Urinary bladder (tissue), 3 donors: ENCODE measurements around the gene ZNF764.

DNA sequence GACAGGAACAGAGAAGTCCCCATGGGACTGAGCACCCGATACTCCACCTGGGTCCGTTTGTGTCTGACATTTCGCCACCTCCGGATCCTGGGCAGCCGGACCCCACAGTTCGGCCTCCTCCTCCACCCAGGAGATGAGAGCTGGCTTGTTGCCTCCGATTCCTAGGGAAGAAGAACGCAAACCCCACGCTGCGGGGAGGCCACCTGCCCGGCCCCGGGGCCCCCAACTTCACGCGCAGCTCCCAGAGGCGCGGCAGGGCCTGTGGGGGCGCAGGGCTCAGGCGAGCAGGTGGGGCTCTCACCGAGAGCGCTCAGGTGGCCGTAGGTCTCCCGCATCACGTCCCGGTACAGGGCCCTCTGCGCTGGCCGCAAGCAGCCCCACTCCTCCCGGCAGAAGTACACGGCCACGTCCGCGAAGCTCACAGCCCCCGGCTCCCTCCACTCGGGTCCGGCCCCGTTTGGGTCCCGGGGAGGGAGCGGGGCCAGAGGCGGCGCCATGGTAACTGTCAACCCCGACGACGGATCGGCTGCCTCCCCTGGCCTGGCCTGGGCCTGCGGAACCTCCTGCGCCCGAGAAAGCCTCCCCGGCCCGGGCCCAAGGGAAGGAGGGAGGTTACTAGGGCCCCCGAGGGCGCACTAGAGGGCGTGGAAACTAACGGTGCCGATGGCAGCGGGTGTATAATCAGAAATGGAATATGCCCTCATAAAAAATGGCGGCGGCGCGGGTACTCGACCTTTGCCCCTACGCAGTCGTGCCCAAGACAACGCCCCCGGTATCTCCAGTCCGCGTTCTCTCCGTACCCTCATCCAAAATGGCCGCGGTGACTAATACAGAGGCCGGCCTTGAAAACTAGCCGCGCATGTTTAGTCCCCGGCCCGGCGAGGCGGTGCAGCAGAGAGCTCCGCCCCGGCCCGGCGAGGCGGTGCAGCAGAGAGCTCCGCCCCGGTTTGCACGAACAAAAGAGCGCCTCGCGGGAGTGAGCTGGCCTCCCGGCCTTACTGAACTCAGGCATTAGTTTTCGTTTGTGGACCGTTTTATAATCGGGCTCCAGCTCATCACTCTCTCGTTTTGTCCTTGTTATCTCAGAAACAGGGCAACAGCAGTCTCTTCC is at the start of gene ZNF764:
Gene ZNF764, minus strand, starts transcription at position 689 of the 1,111 bp plus-strand sequence.
- PRO-cap: bidirectional peak, plus-strand start at position 958 of the sequence, minus-strand start at position 817 of the sequence
- RAMPAGE, long total RNA: no peak

DNA sequence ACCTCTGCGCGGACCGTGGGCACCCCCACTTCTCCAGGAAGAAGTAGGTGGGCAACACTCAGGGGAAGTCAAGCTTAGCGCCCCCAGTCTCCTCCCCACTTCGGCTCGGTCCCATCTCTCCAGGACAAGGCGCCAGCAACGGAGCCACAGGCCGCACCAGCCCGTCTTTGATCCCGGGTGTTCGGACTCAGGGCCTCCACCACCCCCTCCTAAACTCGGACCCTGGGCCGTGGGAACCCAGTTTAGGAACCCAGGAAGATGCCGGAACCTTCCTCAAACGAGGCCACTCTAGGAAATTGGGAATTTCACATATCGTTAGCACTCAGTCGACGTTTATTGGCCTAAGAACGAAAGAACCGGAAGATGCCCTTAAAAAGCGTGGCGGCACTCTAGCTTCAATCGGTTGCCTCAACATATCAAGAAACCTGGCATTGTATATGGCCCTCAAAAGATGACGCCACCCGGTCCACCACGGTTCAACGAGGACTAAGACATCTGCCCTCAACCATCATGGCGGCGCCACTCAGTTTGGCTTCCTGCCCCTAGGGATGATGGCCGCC is 606 bp upstream of the PRR14 start:
- PRO-cap: bidirectional peak, plus-strand start outside the sequence, minus-strand start at position 410 of the sequence
- RAMPAGE, long total RNA: no peak

GRCh38 chr16:30657052-30658244 is 783 bp upstream of the FBRS start:
- PRO-cap: bidirectional peak, plus-strand start at chr16:30658406, minus-strand start at chr16:30658061
- RAMPAGE, long total RNA: no peak

- PRO-cap: no peak
- RAMPAGE, long total RNA: no peak
Measured at GRCh38 chr16:30659595-30660533, 1.6 kb downstream of the FBRS start.

DNA sequence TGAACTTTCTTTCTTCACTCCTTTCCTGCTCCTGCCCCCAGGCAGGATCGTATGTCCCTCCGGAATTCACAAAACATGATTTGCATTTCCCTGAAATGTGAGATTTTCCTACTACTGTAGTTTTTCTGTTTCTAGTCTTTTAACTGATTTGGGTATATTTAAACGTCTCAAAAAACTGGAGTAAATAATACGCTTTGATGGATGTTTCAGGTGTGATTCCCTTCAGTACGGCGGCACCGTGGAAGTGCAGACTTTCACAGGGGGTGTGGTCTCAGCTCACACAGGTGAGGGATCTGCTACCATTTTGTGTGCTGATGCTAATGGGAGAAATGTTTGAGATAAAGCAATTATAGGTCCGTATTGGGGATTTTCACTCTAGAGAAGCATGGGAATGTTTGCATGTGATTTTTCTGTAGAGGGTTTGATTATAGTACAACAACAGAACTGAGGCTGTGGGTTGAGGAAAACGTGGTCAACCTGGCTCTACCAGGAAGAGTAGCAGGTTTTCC is 781 bp downstream of the SRCAP start:
- PRO-cap: no peak
- RAMPAGE, long total RNA: no peak

GRCh38 chr16:30737385-30738120 is 2.9 kb upstream of the TMEM265 start:
- PRO-cap: no peak
- RAMPAGE, long total RNA: no peak

DNA sequence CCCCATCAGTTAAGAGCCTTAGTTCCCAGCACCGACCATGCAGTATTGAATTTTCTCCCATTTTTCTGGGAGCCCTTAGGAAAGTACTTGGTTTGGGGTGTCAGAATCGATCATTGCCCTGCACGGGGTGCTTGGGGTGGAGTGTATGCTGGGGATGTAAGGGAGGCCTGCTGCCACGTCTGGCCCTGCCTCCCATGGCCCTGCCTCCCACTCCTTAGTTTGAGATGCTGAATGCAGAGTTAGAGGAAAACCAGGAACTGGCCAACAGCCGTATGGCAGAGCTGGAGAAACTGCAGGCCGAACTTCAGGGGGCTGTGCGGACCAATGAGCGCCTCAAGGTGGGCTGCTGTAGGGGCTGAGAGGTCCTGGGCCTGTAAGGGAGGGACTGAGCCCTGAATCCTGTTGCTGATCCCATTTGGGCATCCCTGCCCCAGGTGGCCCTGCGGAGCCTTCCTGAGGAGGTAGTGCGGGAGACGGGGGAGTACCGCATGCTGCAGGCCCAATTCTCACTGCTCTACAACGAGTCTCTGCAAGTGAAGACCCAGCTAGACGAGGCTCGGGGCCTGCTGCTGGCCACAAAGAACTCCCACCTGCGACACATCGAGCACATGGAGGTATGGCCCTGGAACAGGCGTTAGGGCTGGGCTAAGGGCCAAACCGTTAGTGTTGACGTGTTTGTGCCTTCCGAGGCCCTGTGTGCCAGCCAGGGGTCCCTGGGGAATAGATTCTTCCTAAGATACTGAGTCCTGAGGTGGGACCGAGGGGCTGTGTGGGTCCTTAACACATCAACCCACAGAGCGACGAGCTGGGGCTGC is 4.0 kb downstream of the RNF40 start:
- PRO-cap: no peak
- RAMPAGE, long total RNA: no peak

DNA sequence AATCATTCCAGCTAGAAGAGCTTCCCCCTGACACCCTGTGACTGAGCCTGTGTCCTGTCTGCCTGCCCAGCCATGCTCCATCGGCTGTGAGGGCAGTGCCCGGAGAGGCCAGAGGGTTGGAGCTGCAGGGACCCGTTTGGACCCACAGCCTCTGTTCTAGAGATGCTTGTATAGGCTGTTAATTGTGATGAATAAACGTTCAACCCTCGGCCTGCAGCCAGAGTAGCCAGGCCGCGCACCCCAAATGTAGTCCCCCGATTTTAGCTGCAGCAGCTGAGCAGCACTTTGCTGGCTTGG is 12.1 kb downstream of the ZNF629 start:
- PRO-cap: no peak
- RAMPAGE, long total RNA: no peak

DNA sequence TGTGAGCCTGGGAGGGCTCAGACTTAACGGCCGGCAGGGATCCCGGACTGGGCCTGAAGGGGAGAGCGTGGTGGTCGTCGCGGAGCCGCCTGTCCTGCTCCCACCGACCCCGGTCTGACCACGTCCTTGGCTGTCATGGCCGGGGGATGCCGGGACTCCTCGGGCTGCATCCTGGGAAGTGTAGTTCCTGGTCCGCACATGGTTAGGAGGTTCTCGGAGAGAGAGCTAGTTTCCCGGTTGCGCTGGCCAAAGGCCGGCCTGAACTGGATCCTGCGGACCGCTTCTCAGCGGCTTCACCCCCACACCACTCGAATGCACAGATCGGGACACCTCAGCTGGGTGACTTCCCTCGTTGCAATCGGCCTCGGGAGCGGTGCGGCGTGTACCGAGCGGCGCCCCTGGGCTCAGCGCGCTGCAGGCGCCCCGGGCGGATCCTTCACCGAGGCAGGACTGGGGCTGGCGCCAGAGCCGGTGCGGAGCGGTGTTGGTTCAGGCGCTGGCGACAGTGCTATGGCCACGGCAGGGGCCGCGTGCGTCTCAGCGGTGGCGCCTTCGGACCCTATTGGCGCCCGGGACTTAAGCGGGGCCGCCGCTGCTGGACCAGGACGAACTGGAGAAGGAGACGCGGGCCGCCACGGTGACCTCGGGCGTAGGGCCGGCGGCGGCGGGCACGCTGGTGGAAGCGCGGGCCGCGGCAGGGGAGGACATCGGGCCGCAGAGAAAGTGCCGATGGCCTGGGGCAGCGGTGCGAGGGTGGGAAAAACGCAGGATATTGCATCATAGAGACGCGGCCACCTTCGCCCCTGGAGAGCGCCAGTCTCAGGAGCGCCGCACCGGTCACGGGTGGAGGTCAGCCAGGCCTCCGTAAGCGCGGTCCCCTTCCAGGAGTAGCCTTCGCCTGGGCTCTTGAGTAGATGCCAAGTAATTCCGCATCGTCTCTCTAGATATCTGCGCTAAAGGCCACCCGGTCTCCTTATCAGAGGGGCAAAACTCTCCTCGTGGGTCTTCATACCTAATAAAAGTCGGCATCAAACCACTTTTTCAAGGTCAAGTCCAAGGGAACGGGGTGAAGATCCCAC is 11.4 kb downstream of the ZNF629 start:
- PRO-cap: bidirectional peak, plus-strand start at position 311 of the sequence, minus-strand start at position 116 of the sequence; bidirectional peak, plus-strand start at position 684 of the sequence, minus-strand start at position 725 of the sequence
- RAMPAGE, long total RNA: no peak

DNA sequence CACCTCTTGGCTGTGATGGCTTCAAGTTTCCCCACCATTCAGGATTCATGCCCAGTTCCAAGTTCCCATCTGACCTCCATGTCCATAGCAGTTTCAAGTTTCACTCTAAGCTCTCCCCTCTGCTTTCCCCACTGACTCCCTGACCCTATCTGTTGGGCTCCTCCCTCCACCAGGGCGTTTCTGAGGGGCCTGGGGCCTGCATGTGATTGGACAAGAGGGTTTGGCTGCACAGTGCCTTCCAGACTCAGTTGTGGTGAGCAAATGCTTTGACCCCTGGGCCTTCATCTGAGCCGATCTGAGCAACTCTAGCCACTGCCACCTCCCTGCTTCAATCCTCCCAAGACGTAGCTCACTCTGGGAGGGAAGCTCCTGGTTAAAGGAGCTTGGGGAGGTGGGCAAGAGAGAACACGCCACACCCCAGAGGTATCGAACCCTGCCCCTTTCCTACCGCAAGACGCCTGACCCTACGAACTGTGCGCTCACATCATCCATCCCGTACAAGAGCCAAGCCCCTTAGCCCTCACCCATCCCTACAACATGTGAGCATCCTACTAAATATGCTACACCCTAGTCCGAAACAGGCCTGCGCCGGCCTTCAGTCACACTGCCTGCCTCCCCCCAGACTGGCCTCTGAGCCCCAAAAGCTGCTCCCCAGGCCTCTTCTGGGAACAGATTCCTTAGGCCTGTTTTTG is 8.2 kb downstream of the ZNF629 start:
- PRO-cap: no peak
- RAMPAGE, long total RNA: no peak

GRCh38 chr16:30779338-30779925 is 7.6 kb downstream of the ZNF629 start:
- PRO-cap: no peak
- RAMPAGE, long total RNA: no peak

DNA sequence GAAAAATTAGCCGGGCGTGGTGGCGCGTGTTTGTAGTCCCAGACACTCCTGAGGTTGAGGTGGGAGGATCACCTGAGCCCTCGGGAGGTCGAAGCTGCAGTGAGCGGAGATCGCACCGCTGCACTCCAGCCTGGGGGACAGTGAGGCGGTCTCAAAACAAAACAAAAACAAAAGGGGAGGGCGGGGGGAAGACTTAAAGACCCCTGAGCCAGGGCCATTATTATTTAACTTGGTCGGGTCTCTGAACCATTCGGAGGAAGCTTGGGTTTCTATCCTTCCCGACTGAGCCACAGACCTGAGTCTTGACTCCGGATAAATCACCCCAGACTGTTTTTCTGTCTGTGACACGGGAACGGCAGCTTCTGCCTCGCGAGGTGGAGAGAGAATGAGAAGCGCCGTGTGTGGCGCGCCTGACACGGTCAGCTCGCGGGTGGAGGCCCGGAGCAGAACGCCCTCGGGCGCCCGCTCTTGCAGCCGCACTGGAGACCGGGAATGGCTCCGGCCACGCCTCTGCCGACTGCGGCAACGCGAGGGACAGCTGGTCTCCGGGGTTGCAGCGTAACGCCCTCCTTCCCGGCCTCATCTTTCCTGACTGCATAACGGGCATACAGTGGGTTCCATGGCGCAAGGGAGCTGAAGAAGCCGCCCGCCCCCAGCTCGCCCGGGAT is 19.3 kb downstream of the BCL7C start:
- PRO-cap: no peak
- RAMPAGE, long total RNA: no peak

DNA sequence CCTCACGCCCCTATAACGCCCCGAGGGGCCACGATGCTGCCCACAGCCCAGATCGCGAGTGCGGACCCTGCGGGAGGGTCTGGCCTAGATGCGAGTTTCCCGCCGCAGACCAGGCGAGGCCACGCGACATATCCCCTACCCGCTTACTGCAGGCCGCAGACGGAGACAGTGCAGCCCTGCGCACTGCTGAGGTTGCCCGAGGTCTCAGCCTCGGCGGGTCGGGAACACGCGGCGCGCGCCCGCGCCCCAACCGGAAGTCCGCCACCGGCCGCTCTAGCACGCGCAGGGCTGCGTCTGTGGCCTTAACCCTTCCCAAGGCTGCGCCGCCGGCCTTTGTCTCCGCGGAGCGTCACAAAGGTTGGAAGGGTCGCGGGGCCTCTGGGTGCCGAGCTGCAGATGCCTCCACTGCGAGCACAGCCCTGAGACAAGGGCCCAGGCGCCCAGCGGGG is 18.7 kb downstream of the BCL7C start:
- PRO-cap: bidirectional peak, plus-strand start at position 253 of the sequence, minus-strand start at position 198 of the sequence
- RAMPAGE, long total RNA: start-site peak on the plus strand centred at position 321 of the sequence, 44 bp wide, 27 and 5 reads in 2 replicates

DNA sequence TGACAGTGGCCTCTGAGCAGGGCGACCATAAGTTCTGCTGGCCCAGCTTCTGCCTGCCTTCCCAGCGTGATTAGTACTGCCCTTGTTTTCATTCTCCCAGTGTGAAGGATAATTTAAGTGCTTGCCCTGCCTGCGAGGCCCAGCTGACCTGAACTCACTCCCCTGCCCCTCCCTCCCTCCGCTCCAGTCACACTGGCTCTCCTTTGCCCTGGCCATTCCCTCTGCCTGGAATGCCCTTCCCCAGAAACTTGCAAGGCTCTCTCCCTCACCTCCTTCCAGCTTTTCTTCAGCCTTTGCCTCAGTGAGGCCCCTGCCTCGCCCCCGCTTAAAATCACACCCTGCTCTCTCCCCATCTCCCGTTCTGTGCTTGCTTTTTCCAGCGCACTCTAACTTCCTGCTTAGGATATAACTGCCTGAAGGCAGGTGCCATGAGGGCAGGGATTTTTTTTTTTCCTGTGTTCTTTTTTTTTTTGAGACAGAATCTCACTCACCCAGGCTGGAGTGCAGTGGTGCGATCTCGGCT is 12.3 kb downstream of the BCL7C start:
- PRO-cap: no peak
- RAMPAGE, long total RNA: no peak

DNA sequence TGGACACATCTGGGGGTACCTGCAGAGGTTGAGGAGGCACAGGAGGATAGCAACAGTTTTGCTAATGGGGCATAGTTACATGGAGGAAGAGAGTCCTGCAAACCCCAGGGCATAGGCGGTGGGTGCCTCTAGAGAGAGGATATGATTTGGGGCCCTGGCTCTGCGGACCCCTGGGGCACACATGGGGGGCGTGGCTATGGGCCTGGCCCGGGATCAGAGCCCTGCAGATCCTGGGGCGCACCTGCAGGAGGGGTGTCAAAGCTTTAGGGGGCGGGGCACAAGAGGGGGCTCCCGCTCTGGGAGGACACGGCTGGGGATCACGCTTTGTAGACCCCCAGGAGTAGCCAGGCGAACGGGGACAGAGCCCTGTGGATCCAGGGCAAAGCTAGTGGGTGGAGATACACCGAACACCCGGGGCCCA is 515 bp downstream of the BCL7C start:
- PRO-cap: no peak
- RAMPAGE, long total RNA: no peak

DNA sequence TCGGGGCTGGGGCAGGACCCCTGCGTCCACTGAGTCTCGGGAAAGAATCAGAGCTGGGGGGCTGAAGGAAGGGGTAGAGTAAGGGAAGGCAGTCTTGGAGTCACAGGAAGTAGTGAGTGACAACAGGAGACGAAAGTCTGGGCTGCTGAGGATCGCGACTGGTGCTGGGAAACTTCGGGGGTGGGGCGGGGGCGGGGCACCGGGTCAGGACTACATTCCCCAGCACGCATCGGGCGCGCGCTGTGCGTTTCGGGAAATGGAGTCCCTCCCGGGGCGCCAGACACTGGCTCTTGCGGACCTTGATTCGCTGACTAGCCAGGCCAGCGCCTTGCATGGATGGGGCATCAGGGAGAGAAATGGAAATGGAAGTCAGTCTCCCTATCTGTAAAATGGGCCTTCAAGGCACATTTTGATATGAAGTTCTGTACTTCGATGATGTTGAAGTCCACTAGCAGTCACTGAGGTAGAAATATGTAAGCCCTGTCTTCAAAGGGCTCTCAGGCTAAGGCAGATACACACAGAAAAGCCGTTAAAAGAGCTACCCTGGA is 604 bp downstream of the CTF1 start:
- PRO-cap: unidirectional peak, minus-strand start at position 166 of the sequence
- RAMPAGE, long total RNA: no peak

- PRO-cap: no peak
- RAMPAGE, long total RNA: no peak
Measured at GRCh38 chr16:30947291-30947782, 1.5 kb upstream of the ORAI3 start.

GRCh38 chr16:30957905-30958594 is 496 bp downstream of the SETD1A start:
- PRO-cap: bidirectional peak, plus-strand start at chr16:30957995, minus-strand start at chr16:30957638
- RAMPAGE, long total RNA: no peak

GRCh38 chr16:30964613-30965576 is 7.3 kb downstream of the SETD1A start:
- PRO-cap: no peak
- RAMPAGE, long total RNA: no peak

- PRO-cap: no peak
- RAMPAGE, long total RNA: no peak
Measured at GRCh38 chr16:30998036-30998715, 12.3 kb downstream of the STX1B start.